ENCODE data around the gene GRIP2.

DNA sequence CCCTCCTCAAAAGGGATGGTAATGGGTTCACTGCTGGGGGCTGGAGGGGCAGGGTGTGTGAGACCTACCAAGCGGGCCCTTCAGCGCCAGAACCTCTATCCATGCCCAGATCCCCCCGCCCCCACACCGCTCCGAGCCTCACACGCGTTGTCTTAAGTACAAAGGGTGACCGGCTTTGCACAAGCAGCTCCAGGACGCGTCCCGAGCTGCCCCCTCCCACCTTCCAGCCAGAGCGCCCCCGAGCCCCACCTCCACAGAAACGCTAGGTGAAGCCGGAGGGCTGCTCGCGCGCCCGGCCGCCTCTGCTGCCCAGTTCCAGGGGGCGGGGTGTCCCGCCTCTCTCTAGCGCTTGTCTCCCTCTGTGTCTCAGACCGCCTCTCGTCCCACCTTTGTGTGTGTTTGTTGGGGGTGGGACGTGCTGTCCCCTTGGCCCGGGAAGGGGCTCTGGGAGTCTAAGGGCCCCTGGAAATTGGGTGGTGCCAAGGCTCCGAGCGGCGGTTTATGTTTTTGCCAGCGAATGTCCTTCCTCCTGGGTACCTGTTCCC lies 1.1 kb downstream of the WNT7A start:
- PRO-cap, result no peak

GRCh38 chr3:13890344-13891110 lies 10.7 kb upstream of the WNT7A start:
- PRO-cap, result no peak

GRCh38 chr3:13934826-13935237 lies 55.0 kb upstream of the WNT7A start:
- PRO-cap, result no peak

- PRO-cap, result no peak
Observed at GRCh38 chr3:14142292-14143394, 17.8 kb downstream of the TMEM43 start.

DNA sequence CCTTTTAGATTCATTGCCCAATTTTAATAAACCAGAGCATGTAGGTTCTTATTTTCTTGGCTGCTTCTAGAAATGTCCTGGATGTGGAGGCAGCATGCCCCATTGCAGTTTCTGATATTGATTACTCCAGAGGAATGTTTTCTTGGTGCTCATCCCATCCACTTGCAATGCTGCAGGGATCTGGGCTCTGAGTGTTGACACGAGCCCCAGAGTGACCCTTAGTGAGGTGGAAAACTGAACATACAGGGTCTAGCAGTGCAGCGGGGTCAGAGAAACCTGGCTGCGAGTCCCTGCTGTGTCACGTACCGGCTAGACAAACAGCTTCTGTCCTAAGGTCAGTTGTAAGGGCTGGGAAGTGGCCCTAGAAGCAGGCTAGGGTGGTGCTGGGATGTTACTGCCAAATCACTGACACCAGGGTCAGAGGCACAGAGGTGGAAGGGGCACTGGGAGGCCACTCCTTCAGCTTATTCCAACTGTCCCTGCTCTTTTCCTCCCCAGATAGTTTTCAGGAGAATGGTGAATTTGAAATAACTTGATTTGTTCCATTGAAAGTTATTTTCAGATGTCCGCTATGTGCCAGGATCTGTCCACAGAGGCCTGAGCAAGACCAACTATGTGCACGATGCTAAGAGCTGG lies 23.7 kb downstream of the LSM3 start:
- PRO-cap, result no peak

DNA sequence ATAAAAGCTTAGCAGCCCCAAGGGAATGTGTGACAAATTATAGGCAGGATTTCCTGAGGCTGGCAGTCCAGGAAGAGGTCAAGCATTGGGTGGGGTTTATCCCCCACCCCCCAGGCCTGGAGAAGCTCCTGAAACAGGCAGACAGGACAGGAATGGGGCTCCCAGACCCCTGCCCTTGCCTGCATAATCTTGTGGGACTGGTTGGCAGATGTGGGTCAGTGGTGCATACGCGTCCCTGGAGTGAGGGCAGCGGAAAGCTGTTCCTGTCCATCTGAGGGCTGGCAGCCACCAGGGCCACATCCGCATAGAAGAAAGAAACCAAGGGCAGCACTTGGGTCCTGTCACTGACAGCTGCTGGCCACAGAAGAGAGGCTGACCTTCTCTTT lies 79.2 kb upstream of the SLC6A6 start:
- PRO-cap, result no peak

DNA sequence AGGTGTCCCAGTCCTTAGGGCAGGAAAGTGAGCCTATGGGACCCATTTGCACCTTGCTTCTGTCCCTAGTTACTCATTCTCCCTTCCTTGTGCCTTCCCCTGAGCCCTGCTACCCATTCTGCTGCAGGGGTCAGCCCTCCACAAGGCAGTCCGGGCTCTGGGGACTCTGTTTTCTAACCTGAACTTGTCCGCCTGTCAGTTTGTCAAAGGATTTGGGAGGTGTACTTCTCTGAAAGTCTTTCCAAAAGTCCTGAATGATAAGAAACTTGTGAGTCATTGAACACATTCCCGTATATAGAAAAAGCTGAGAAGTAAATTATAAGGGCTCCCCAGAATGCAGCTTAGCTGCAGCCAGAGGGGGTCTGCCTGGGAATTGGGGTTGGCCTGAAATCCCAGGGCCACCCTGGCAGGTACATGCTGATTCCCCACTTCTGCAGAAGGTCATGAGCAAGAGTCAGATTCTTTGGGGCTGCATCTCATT lies 2.8 kb downstream of the SLC6A6 start:
- PRO-cap, result no peak

DNA sequence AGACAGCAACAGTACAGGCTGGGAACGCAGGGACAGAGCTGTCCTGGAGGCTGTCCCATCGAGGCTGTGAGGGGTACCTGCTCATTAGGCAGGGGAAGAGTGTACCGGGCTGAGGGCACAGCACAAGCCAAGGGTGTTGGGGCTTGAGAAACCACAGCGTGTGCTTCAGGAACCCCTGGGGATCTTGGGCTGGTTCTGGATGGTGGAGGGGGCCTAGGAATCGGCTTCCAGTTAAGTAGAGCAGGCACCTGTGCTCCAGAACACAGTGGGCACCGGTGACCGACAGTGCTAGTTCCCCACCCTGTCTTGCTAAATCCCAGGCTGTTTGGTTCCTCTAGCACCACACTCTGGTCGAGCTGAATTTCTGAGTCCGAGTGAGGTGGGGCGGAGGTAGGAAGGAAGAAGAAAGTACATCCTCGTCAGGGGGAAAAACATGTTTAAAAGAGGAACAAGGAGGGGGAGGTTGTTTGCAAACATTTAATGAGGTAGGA lies 29.1 kb downstream of the SLC6A6 start:
- PRO-cap, result no peak

DNA sequence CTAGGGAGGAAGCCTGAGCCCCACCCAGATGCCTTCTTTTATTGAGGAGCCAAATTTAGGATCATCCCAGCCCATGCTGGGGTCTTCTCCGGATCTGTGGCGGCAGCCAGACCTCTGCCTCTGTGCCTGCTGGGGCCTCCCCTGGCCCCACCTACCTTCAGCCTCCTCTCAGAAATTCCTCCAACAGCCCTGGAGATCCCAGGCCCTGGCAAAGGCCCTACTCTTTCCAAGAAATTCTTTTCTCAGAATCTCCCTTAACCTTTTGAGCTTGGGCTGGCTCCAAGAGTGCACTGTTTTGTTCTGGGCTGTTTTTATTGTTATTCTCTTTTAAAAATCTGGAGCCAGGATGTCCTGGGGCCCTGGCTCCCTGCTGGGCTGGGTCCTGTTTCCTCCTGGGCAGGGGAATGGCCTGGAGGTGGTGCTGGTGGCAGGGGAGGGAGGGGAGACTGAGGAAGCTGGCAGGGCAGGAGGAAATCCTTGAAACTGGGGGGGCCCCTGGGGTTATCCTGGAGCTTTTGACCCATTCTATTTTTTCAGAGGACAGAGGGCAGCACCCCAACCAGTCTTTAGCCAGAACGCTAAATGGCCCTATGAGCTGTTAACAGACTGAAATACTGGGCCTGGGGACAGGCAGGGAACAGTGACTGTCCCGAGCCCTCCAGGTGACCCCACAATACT lies 57.7 kb downstream of the GRIP2 start:
- PRO-cap, result no peak

GRCh38 chr3:14539869-14540543 lies at the start of gene GRIP2:
Gene GRIP2 (minus strand): TSS chr3:14540342.
- PRO-cap, result no peak

DNA sequence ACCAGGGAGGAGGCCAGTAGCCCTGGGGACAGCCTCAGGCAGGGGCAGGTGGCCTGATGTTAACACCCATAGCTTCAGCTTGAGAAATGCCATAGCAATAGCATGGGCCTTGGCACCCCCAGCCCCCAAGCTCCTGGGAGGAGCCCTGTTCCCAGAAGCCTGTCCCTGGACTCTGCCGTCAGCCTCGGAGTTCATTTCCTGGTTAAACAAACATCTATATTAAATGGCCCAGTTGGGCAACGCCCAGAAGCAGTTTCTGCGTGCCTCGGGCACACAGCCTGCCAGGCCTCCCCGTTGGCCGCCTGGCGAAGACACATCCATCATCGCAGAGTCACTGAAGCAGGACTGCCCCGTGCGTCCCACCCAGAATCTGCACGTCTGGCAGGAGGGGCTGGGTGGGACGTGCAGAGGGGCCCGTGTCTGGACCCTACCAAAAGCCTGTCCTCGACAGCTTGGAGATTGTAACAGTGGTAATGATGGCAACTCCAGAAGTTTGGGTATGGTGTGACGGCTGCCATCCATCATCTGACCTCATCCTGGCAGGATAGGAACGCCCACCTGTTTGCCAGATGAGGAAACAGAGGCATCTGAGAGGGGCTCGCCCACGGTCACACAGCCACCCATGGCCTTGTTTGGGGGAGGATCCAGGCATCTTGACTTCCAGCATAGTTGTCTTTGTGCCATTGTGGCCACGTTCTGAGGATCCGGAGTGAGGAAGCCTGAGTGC lies 58.4 kb downstream of the FGD5 start:
- PRO-cap, result no peak

DNA sequence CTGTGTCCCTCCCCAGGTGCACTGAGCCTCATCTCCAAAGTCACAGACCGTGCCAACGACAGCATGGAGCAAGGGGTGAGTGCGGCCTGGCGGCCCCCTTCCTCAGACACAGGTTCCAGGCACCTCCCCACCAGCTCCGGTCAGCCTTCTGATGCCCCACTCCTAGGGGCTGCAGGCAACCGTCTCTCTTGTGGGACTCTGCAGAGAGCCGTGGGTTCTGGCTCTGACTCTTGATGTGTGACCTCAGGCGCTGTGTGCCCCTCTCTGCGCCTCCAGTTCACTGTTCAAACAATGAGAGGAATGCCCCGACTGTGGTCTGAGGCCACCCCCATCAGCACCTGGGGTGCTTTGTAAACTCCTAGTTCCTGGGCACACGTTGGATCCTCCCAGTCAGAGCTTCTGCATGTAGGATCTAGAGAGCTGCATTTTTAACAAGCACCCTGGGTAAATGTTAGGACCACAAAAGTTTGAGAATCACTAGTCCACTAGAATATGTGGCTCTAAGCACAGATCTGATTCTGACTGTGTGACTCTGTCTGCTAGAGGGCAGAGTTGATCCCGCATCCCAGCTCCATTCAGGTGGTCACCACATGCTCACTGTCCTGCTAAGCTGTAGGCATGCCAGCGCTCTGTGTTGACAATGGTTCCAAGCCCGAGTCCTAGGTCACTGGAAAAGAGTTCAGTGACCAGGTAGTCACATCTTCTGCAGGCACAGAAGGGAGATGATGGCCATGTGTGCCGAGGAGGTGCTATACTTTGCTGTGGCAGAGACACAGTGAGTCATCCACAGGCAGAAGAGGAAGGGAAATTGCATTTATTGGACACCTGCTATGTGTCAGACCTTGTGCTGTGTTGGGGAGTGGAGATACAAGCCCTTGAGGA lies 46.2 kb upstream of the NR2C2 start:
- PRO-cap, result no peak

DNA sequence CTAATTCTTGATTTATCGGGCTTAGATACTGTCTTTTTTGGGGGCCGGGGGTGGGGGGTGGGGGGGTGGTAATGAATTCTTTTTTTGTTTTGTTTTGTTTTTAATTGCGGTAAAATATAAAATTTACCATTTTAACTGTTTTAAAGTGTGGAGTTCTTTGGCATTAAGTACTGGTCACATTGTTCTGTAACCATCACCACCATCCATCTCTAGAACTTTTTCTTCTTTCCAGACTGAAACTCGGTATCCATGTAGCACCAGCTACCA lies 22.8 kb downstream of the NR2C2 start:
- PRO-cap, result no peak

- PRO-cap, result no peak
Observed at GRCh38 chr3:15040437-15041280, 24.5 kb downstream of the MRPS25 start.

- PRO-cap, result no peak
Observed at GRCh38 chr3:15097880-15098324, 1.0 kb downstream of the RBSN start.

DNA sequence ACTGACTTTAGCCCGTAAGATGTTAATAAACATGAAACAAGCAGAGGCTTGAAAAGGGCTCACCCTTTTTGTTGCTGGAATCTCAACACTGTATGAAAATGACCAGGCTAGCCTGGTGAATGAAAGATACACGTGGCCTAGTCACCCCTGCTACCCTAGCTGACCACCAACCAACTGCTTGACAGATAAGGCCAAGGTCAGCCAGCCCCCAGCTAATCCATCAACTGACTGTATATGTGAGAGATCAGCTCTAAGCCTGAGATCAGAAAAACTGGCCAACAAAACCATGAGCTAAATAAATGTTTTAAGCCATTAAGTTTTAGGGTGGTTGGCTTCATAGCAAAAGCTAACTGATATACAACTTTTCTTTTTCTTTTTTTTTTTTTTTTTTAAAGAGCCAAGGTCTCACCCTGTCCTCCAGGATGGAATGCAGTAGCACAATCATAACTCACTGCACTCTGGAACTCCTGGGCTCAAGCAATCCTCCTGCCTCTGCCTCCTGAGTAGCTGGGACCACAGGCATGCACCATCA lies 34.7 kb downstream of the SH3BP5 start:
- PRO-cap, result no peak

DNA sequence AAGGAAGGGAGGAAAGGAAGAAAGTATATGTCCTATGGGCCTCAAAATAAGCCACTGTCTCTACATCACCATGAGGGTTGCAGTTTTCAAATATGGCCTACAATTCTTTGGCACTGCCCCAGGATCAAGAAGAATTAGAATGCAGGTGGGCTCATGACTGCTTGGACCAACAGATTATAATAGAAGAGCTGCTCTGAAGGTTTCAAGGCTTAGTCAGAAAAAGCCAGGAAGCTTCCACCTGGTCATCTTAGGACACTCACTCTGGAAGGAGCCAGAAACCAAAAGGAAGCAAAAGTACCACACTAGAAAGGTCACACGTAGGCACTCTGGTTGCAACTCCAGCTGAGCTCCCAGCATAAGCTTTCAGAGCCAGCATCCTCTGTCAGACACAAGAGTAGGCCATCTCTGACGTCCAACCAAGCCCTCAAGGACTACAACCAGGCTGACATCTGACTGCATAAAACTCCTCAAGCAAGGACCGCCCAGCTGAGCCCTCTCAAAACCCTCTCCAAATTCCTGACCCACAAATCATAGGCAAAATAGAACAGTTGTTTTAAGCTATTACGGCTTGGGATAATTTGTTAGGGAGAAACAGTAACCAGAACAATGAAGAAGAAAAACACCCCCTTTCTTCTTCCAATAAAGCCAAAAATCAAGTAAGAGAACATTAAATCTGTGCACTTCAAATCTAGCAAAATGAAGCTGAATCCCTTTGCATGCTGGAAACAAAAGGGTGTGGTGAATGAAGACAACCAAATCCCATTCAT lies 12.8 kb downstream of the SH3BP5 start:
- PRO-cap, result no peak

DNA sequence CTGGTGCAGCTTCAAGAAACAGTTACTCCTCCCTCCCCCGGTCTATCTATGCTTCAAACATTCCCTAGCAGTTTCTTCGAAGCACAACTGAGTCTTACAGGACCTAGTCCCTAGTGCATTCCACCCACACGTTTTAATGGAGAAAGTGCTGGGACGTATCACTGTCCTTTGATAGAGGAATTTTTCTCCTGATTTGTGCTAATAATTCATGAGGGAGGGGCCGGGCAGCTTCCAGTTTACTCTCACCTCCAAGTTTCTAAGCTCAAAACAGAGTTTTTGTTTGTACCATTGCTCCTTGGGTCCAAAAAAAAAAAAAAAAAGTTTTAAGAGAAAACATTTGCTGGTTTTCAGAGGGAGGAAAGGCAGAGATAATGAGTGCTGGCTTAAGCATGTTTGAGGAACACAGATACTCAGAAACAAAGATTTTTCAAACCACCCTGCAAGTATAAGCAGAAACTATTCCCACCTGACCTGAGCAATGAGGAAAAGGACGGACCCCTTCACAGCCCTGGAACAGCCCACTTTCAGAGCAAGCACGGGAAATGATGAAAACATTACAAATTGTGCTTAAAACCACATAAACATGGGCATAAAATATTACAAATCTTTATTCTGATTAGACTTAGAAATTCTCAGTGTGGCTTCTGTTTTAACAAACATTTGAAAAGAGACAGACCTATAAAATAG lies 7.7 kb downstream of the SH3BP5 start:
- PRO-cap, result no peak

DNA sequence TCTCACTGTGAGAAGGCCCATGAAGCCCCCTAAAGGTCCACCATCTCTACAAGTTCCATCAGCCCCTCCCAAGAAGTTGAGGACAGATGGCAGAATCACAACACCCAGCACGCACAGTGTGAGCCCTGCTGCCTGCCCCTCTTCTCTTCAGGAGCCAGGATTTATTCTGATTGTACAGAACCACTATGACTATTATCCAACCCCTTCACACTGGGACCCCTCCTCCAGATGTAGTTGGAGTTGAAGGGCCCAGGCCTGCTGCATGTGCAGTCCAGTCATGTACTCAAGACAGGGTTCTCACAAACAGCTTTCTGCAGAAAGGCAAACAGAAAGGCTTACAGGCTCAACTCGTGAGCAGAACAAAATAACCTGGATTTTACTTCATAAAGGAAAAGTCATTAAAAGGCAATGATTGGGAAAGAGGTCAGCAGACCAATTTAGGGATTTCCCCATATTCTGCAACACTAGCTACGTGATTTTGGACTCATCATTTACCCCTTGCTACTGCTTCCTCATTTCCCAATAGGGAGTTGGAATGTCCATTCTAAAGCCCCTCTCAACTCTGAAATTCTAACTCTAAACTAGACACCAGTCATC lies 18.2 kb downstream of the METTL6 start:
- PRO-cap, result no peak

GRCh38 chr3:15524093-15524512 lies 2.6 kb upstream of the COLQ start:
- PRO-cap, result no peak